ENCODE measurements around the genes PHLDA3 and GPR37L1.

GRCh38 chr1:201468353-201469456, at the start of gene PHLDA3:
TSS of gene PHLDA3 (minus strand) at chr1:201469188.
- PRO-cap = bidirectional peak, plus-strand start at chr1:201468600, minus-strand start at chr1:201468448; unidirectional peak, minus-strand start at chr1:201469134
- RAMPAGE, long total RNA, 4 experiments = start-site peak on the minus strand in 2 of 4 experiments, at chr1:201469123-201469236 at its widest, 24 to 73 reads per replicate

DNA sequence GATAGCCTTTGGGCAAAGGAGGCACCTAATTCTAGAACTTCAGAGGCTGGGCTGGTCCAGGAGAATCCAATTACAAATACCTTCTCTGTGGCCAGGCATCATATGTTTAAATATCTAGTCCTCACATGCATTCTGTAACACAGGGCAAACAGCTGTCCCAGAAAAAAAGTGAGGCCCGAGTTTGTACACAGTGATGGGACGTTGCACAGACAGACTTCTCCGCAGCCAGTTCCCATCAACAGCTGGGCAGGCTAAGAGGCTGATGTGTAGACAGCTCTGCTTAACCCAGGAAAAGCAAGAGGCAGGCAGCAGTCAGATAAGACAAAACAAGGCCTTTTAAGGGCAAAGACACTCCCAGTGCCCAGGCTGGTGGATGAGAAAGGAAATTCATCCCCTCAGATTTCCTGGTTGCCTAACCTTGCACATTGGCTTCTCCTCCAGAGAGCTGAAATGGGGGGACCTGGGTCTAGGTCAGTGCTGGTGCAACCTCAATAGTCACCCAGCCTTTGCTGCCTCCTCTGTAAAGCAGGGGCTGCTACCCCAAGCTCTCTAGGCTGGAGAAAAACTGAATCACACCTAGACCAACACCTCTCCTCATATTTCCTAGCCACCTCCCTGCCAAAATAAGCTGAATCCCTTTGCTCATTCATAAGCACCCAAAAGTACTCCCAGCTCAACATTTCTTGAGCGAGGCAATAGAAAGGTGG, 17.2 kb upstream of the PHLDA3 start:
- PRO-cap = no peak
- RAMPAGE, long total RNA, 4 experiments = no peak in any of the 4 experiments

DNA sequence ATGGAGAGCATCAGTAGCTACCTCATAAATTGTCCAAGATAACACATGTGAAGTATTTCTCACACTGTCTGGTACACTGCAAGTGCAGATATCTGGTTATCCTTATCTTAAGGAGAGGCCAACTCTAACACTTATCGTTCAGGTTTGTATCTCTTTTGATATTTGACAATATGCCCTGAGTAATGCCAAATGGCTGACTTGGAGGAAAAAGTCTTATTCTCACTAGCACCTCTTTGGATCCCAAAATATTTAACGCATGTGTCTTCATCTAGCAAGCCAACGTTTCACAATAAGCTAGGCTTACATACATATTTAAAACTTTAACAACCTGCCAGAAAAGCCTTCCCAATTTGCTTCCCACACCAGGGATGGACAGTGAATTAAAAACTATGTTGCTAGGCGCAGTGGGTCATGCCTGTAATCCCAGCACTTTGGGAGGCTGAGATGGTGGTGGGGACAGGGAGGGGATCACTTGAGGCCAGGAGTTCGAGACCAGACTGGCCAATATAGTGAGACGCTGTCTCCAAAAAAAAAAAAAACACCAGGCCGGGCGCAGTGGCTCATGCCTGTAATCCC, 2.6 kb downstream of the CSRP1 start:
- PRO-cap = no peak
- RAMPAGE, long total RNA, 4 experiments = no peak in any of the 4 experiments

DNA sequence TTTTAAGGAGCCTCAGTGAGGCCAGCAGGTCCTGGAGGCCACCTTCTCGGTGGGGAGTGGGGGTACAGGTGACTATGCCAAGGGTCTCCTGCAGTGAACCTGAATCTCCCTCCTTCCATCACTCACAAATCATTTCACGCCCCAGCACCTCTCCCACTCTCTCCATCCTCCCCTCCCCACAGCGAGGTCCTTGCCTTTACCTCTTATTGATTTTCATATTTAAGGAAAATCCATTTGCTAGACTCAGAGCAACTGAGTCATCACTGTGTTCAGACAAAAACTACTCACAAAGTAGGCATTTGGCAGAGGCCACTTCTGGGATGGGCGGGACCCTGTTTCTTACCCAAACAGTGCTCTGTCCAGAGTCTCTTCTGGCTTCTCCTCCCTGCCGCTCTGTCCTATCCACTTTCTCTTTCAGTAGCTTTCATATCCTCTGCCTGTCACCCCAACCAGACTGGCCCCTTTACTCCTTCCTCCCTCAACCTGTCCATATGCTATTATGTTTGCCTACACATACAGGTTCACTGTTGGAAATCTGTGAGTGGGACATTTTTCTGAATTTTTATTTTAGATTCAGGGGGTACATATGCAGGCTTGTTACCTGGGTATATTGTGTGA, 2.4 kb upstream of the NAV1 start:
- PRO-cap = no peak
- RAMPAGE, long total RNA, 4 experiments = no peak in any of the 4 experiments

GRCh38 chr1:201649139-201649645, 110.3 kb downstream of the NAV1 start:
- PRO-cap = no peak
- RAMPAGE, long total RNA, 4 experiments = no peak in any of the 4 experiments

- PRO-cap = no peak
- RAMPAGE, long total RNA, 4 experiments = no peak in any of the 4 experiments
Measured at GRCh38 chr1:201791243-201791879, 37.6 kb upstream of the IPO9 start.

DNA sequence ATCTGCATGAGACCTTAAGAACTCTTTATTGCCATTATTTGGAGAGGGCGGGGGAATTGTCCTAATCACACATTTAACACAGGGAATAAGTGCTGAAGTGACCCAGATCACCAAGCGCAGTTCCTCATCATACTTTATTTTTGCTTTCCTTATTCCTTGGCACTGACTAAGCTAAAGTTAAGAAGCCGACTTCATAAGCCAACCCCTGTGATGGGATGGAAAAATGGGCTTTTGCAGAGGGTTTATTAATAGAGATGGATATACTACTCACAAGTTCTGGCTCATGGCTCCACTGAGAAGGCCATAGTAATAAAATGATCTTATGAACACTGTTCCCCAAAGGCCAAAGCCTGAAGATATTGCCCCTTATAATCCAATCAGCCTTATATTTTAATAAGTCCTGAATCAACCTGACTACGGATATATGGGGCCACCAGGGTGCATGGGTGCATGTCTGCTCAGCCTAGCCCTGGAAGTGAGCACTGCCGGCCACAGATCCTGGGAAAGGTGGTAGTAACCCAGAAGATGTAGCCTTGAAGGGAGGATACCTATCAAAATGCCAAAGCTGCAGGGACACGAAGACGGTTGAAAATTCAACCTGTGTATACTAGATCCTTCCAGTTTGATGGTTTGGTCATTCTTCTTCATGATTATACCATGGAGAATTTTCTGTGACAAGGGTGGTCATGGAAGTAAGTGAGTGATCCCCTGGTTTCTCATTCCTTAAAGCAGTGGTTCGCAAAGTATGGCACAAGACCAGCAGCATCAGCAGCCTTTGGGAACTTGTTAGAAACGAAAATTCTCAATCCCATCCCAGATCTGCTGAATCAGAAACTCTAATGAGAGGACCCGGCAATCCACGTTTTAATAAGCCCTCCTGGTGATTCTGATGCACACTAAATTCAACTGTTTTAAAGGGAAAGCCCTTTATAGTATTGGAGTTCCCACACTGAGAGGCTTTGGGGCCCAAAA, 4.6 kb upstream of the IPO9 start:
- PRO-cap = no peak
- RAMPAGE, long total RNA, 4 experiments = no peak in any of the 4 experiments

DNA sequence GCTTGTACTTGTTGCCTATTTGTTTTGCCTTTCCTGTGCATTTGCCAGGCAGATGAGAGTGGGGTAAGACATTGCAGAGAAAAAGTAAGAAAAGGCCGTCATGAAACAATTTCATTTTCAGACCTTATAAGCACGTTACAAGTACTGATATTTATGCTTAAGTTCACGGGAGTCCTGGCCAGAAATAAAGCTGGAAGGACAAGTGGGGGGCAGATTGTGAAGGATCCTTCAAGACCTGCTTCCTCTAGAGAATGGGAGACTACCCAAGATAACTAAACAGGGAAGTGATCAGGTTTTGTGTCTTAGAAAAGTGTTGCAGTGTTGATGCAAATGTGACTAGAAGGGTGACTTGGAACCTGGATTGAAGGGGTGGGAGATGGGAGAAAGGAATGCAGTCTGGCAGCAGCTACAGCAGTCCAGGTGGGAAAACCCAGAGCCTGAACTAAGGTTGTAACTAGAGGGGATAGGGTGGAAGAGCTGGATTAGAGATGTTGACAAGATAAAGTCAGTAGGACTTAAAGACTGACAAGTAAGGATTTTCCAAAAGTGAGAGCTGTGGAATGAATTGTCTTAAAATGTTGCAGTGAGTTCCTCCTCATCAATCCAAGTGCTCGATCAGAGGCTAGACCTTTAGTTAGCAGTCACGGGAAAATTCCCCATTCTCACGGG, 7.2 kb upstream of the SHISA4 start:
- PRO-cap = no peak
- RAMPAGE, long total RNA, 4 experiments = no peak in any of the 4 experiments

- PRO-cap = no peak
- RAMPAGE, long total RNA, 4 experiments = no peak in any of the 4 experiments
Measured at GRCh38 chr1:201928258-201928560, 18.1 kb downstream of the LMOD1 start.

GRCh38 chr1:201939589-201940141, 6.7 kb downstream of the LMOD1 start:
- PRO-cap = no peak
- RAMPAGE, long total RNA, 4 experiments = no peak in any of the 4 experiments

DNA sequence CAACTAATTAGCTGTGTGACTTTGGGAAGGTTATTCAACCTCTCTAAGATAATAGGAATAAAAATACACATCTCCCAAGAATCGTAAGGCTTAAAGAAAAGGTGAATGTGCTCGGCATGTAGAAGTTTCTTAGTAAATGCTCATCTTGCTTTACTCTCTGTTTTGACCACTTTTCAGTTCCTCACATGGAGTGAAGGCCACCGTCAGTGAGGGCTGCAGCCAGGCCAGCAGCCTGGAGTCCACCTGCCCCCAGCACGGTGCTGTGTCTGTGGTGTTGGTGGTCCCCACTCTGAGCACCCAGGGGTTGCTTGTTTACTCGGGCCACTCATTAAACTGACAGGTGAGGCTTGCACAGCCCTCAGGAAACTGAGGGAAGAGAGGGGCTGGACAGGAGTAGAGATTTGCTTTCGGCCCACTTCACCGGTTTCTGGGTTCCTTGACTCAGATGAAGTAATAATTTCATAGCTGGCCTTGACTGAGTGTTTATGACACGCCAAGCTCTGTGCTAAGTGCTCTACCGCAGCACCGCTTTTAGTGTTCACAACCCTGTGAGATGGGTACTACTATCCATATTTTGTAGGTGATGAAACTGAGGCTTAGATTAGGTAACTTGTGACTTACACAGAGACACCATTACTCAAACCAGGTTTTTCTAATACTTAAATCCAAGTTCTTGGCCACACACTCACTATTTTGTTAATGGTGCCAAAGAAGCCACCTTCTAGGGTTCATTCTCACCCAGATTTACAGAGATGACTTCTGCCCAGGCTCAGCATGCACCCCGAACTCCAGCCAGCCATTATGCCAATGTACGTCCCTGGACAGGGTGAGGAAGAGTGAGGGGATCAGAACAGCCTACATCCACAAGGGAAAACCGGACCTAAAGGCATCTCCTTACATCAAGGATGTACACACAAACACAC, 2.8 kb downstream of the LMOD1 start:
- PRO-cap = no peak
- RAMPAGE, long total RNA, 4 experiments = no peak in any of the 4 experiments

DNA sequence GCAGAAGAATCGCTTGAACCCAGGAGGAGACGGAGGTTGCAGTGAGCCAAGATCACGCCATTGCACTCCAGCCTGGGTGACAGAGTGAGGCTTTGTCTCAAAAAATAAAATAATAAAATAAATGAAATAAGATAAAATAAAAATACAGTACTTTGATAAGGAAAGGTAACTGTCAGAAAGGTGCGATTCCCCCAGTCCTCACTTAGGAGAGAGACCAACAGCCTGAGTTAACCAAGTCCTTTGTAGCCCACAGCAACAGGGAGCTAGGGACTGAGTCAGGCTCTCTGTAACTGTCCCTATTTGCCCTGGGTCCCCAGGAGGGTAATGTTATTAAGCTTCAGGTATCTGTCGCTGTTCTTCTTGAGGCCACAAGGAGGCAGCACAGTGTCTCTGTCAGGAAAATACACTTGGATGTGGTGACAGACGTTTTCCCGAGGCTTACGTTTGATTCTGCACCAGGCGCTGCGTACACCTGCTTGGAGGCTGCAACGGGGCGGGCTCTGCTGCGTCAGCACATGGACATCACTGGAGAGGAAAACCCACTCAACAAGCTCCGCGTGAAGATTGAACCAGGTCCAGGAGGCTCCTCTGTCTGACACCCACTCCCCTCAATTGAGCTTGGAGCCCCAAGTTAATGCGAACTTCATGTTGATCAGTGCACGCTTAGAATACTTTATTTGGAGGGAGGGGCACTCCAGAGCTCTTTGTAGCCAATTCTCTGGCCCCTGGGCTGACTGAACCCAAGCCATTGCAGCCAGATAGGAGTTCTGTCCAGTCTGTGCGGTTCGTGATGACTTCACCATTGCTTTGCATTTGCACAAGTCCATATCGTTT, 10.7 kb upstream of the ELF3 start:
- PRO-cap = no peak
- RAMPAGE, long total RNA, 4 experiments = no peak in any of the 4 experiments

GRCh38 chr1:202057996-202059027, 47.9 kb downstream of the ELF3 start:
- PRO-cap = no peak
- RAMPAGE, long total RNA, 4 experiments = no peak in any of the 4 experiments

GRCh38 chr1:202122497-202123088, at the start of gene GPR37L1:
TSS of gene GPR37L1 (plus strand) at chr1:202122917.
- PRO-cap = no peak
- RAMPAGE, long total RNA, 4 experiments = no peak in any of the 4 experiments

DNA sequence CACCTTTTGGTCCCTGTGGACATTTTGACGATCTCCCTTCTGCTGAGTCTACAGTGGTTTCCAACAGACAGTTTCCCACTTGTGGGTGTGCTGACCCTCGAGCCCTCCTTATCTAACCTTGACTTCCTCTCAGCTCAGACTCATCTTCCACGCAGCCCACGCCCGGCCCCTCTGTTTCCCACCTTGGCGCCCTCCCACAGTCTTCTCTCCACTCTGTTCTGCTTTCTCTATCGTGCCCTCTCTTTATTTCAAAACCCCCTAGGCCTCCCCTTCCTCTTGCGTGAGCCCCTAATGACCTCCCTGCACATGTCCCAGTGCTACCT, 6.1 kb upstream of the ARL8A start:
- PRO-cap = no peak
- RAMPAGE, long total RNA, 4 experiments = no peak in any of the 4 experiments

DNA sequence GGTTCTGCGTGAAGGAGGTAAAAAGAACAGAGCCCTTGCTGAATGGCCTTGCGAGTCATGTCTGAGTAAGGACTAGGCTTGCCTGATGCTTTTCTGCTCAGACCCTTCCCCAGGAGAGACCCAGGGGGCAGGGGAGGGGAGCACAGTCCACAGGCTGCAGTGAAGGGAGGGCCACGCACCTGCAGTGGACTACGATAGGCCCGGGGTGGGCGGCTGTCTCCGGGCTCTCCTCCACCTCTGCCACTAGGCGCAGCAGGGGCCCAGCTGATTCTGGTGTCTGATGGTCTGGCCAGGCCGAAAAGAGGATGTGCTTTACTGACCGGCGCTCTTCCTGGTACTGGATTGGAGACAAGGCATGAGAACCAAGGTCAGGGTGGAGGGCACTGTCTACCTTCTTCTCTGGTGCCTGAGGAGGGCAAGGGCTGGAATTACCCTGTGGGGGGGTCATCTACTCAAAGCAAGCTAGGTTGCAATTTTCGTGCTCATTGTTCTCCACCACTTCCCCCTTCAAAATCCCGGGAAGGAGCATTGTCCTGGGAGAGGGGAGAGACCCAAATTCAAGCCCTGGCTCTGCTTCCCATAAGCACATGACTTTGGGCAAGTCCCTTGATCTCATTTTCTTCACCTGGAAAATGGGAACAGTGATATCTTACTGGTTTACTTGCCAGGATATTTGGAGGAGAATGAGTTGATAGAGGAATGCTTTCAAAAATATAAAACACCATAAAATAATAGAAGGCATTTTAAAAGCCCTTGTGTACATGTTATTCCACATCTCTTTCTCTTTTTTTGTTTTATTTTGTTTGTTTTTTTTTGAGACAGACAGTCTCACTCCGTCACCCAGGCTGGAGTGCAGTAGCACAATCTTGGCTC, 7.8 kb downstream of the PTPN7 start:
- PRO-cap = no peak
- RAMPAGE, long total RNA, 4 experiments = no peak in any of the 4 experiments

DNA sequence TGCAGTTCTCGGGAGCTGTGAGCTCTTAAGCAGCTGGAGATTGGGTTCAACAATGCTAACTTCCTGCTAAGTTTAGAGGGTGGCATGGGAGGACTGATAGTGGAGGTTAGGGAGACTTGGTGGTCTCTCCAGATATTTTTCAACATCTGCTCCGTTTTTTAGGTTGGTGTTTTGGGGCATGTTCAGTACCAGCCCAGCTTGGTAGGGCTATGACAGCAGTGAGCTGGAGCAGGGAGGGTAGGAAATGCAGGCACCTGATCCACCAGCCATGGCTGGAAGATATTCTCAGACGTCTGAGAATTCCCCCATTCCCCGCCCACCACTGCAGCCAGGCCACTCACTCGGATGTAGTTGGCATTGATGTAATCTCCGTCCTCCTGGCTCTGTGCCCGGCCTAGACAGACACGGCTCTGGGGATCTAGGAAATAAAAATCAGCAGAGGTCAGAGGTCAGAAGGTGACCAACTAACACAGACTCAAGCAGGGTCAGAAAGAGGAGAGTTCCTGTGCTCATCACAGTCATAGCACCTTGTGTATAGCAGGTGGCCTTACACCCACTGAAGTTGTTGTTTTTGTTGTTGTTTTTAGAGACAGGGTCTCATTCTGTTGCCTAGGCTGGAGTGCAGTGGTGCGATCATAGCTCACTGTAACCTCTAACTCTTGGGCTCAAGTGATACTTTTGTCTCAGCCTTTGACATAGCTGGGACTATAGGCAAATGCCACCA, 5.0 kb downstream of the PTPN7 start:
- PRO-cap = no peak
- RAMPAGE, long total RNA, 4 experiments = no peak in any of the 4 experiments

GRCh38 chr1:202184693-202185329, 8.8 kb upstream of the LGR6 start:
- PRO-cap = no peak
- RAMPAGE, long total RNA, 4 experiments = no peak in any of the 4 experiments

DNA sequence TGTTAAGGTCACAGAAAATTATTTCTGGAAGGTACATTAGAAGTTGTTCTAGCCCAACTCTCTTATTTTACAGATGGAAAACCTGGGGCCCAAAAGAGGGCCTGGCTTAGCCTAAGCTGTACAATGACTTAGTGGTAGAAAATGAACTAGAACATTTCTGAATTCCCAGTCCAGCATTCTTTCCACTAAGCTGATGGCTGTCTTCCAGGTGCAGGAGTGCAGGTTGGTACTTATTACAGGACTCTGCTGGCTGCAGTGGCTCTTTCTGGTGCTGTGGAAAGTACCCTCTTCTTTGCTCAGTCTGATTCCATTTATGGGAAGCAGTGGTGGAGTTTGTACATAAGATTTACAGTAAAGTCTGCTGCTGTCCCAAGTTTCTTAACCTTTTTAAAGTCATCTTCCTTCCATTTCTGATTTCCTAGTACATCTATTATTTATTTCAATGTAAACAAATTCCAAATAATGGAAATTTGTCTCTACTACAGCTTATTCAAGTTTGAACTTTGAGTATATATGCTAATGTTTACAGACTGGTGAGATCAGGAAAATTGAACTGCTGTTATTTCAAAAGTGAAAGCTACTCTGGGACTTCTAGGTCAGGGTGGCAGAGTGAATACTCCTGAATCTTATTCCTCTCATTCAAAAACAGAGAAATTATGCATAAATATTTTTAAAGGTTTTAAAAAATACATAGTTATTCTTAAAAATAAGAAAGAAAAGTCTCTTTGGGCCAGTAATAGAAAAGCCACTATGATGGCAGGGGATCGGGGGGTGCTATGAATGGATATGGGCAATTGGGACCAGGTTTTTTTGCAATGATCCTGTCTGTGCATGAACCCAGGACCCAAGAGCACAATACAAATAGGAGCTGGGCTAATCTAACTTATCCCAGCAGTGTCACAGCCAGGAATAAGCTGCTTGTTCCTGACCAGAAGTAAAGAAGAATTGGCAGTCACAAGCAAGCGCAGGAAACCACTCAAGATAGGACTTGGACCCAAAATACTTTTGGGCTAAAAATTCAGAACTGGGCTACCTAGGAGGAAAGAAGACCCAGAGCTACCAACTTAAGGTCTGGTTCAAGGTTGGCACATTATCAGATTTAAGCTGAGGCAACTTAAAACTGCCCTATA, 172.0 kb downstream of the PPP1R12B start:
- PRO-cap = no peak
- RAMPAGE, long total RNA, 4 experiments = no peak in any of the 4 experiments

DNA sequence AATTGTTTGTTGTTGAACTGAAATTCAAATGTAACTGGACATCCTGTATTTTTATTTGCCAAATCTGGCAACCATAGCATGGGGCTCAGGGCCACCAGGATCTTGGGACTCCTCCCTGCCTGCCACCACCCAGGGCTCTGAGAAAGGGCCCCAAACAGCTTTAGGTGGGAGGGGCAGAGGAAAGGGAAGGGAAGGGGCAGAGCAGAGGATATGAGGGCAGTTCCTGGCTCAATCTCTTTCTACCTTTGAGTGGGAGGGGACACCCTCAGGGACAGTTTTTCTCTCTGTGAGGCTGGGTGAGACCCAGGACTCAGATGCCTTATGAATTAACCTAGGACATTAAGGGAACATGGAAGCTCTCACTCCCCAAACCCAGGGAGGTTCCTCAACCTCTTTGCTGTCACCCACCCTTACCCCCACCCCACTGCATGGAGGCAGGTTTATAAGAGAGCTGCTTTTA, 117.3 kb downstream of the SYT2 start:
- PRO-cap = no peak
- RAMPAGE, long total RNA, 4 experiments = no peak in any of the 4 experiments

Measured in suprapubic skin (tissue), 4 donors.